Measurements from ENCODE around the genes NFIL3 and SPTLC1.

GRCh38 chr9:91292977-91293572 is 68.6 kb downstream of the AUH start:
- PRO-cap, 4 experiments: no peak in any of the 4 experiments
- RAMPAGE, long total RNA, 2 experiments: start-site peak on the minus strand in 1 of 2 experiments, at chr9:91293237-91293638 at its widest, 31 reads per replicate
- RRBS: no CpG with 5 or more reads among the region's 6 CpGs

DNA sequence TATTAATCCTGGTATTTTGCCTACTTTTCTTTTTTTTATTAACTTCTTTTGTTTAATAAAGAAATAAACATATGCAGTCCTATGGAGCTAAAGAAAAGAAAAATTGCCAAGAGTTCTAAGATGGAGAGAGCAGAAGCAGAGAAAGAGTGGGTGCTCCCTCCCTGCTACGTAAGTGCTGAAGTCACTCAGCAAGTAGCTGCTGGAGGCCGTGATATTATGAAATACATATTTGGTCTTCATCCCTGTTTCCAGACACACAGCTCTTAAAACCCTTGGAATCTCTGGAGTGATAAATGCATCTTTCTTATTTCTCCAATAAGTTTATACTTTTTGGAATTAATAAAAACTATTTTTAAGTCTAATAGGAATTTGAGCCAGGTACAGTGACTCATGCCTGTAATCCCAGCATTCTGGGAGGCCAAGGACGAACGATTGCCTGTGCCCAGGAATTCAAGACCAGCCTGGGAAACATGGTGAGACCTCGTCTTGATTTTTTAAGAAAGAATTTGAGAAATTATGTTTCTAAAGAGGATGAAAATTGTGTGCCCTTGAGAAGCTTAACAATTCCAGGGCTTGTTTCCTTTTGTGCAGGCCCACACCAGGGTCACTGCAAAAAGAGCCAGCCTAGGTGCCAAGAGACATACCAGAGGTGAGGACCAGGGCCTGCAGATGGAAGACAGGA is 60.5 kb downstream of the AUH start:
- PRO-cap, 4 experiments: peak in 2 of 4 experiments; most common plus-strand start position 266 of the sequence (in 1); most common minus-strand start position 174 of the sequence (in 2)
- RAMPAGE, long total RNA, 2 experiments: no peak in any of the 2 experiments
- RRBS: no CpG with 5 or more reads among the region's 5 CpGs

DNA sequence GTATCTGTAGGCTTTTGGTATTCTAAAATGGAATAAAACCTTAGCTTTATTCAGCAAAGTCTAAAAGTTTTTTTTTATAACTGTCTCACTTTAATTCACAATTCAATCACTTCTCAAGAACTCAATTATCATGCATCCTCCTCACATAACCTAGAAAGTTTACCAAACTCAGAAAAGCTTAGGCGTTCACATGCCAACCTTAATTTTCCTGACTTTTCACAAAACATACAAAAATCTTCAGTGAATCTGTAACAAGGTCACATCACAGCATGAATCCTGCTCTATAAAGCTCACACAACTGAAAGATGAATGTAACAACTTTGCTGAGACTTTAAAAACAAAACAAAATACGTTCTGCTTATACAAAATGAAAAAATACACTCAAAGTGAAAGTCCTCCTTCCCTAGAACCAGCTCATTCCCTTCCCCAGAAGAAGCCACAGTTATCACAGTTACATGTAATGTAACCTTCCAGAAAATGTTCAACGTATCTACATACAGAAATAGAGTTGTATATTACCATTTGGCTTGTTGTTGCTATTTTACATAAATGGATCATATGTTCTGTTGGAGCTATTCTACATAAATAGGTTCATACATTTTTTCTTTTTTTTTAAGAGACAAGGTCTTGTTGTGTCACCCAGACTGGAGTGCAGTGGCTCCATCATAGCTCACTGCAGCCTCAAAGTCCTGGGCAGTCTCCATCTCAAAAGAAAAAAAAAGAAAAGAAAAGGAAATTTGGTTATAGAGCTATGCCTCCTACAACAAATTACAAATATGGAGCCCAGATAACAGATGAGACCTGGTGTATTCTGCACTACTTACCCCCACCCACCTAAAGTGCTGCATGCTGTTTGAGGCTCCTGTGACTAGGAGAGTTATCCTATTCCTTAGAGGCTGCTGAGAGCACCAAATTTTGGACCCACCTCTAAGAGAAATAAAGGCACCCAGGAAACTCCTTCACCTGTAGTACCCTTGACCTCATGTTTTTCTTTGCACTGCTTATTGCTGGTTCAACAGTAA is 2.5 kb downstream of the AUH start:
- PRO-cap, 4 experiments: no peak in any of the 4 experiments
- RAMPAGE, long total RNA, 2 experiments: start-site peak on the minus strand in 1 of 2 experiments, centred at positions 213 to 569 of the sequence, 5 to 8 reads per replicate
- RRBS: no CpG with 5 or more reads among the region's 3 CpGs

DNA sequence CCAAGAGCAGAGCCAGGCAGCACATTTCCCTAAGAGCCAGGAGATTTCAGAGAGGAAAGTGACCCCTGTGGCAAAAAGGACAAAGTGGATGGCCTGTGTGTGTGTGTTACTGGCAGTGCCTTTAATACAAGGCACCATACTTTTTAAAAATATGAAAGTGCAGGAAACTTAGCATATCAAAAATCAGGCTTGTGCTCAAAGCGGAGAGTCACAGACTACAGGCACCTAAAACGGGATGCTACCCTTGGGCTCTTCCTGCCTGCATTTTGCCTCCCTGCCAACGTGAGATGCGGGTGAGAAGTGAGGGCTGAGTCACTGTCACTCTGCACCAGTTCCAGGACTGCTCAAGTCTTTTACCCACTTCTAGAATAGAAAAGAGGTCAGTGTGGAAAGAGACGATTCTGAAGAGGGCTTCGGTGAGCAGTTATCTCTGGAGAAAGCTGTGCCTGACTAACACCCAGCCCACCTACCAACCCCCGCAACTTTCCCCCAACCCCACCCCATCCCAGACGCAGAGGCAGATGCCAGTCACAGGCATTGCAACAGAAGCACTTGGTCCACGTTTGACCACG is 15.8 kb downstream of the NFIL3 start:
- PRO-cap, 4 experiments: no peak in any of the 4 experiments
- RAMPAGE, long total RNA, 2 experiments: no peak in any of the 2 experiments
- RRBS: no CpG with 5 or more reads among the region's 10 CpGs

- PRO-cap, 4 experiments: peak in 3 of 4 experiments; most common plus-strand start chr9:91419531 (in 3); most common minus-strand start chr9:91419330 (in 1)
- RAMPAGE, long total RNA, 2 experiments: no peak in any of the 2 experiments
- RRBS: no CpG with 5 or more reads among the region's 11 CpGs
Measured at GRCh38 chr9:91419165-91420277, 4.1 kb downstream of the NFIL3 start.

- PRO-cap, 4 experiments: peak in 4 of 4 experiments; most common plus-strand start chr9:91423426 (in 3); most common minus-strand start chr9:91423331 (in 3)
- RAMPAGE, long total RNA, 2 experiments: start-site peak on the minus strand in 1 of 2 experiments, at chr9:91423106-91423184 at its widest, 6 reads per replicate
- RRBS: 1% methylated on average over 24 of the region's 119 CpGs
Measured at GRCh38 chr9:91422885-91423943, at the start of gene NFIL3. Gene NFIL3, minus strand, starts transcription at chr9:91423832.

DNA sequence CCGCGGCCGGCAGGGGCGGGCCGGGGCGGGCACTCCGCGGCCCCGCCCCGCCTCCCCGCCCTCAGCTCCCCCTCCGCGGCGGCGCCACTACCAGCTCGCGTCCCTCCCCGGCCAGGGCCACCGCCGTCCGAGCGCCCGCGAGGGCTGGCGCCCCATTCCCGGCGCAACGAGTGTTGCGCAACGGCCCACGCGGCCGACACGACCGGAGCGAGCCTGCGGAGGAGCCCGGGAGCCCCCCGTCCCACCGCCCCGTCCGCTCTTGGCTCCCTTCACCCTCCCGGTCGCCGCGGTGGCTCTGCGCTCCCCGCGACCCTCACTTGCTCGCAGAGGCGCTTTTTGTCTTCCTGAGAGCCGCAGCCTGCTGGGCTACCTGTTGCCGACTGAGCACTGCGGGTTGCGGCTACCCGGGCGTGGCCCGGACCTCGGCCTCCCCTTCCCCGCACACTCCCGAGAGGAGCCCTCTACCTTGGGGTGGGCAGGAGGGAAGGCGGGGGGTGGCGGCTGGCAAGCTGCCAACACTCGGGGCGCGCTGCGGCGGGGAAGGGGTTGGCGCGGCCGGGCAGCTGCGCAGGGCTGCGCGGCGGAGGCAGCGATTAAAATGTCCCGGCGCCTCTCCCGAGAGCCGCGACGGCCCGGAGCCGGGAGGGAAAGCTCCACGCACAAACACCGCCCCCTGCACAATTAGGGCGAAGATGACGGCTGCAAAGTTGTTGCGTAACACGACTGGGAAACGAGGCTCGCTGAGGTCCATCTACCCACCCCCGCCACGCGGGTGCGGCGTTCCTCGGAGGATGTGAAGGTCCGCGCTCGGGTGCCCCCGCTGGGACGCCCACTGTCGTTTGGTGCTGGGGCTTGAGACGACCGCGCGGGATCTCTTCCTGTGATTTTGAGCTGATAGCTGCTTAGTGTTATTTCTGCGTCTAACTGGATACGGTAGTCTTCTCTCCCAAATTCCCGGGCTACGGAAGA is 596 bp upstream of the NFIL3 start:
- PRO-cap, 4 experiments: peak in 4 of 4 experiments; most common plus-strand start position 780 of the sequence (in 3); most common minus-strand start position 683 of the sequence (in 4)
- RAMPAGE, long total RNA, 2 experiments: start-site peak on the minus strand in 1 of 2 experiments, centred at position 654 of the sequence, 53 reads per replicate
- RRBS: 2% methylated on average over 47 of the region's 112 CpGs

DNA sequence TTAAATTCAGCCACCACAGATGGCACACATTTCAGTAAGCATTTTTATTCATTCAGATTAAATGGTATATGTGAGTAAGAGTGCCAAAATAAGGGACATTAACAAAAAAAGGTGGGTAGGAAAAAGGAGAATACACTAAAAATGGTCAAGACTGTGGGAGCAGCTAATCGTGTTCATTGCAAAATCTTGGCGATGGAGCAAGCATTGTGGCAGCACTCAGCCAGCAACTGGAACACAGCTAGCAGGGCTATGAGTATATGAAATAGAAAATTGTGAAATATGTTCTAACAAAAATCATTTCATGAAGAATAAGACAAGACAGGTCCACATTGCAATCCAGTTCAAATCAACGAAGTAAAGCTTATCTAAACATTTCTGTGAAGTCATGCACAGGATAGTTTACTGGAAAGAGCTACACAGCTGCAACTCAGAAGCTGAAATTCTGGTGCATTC is 5.2 kb upstream of the NFIL3 start:
- PRO-cap, 4 experiments: peak in 1 of 4 experiments; most common minus-strand start position 234 of the sequence (in 1)
- RAMPAGE, long total RNA, 2 experiments: no peak in any of the 2 experiments
- RRBS: no CpG with 5 or more reads among the region's 3 CpGs

DNA sequence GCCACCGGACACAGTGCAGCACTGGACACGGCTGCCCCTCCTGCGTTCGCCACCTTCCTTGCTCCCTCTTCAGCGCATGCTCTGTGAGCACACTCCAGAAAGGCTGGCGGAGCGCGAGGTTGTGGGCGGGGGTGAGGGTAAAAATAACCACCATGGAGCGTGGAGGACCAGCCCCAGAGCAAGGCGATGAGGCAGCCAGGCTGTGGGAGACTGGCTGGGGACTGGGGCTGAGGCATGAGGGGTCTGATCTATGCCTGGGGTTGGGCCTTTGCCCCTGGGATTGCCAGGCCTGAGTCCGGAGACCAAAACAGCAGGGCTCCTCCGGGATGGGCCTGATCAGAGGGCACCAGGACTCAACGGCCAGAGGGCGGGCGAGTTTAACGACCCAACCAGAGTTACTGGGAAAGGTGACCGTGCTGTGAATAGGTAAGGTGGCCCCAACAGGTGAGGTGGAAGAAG is 97.1 kb downstream of the ROR2 start:
- PRO-cap, 4 experiments: no peak in any of the 4 experiments
- RAMPAGE, long total RNA, 2 experiments: no peak in any of the 2 experiments
- RRBS: no CpG with 5 or more reads among the region's 18 CpGs

DNA sequence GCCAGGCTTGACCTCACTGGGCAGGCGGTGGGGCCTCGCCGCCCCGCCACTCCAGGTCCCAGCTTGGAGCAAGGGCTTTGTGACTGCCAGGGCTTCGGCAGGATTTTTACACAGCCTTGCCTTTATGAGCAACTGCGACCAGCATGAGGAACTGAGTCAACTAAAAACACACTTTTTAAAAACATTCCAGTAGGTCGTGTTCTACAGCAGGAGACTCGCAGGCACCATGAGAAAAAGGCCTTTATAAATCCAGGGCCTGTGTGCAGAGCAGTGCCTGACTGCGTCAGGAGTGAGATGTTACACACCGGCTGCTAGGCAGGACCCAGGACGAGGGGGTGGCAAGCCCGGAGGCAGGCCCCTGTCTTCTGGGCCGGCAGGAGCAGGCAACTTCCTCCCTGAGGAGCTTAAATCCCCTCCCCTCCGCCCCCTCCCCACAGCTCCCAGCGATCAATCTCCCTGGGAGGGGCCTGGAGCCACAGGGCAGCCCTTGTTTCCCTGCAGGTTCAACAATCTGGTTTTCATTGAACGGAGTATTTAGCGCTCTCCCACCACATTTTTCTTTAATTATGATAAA is 92.6 kb downstream of the ROR2 start:
- PRO-cap, 4 experiments: no peak in any of the 4 experiments
- RAMPAGE, long total RNA, 2 experiments: no peak in any of the 2 experiments
- RRBS: 61% methylated on average over 3 of the region's 17 CpGs

- PRO-cap, 4 experiments: peak in 4 of 4 experiments; most common plus-strand start chr9:91898783 (in 3); most common minus-strand start chr9:91898626 (in 4)
- RAMPAGE, long total RNA, 2 experiments: no peak in any of the 2 experiments
- RRBS: no CpG with 5 or more reads among the region's 19 CpGs
Measured at GRCh38 chr9:91898364-91899425, 51.3 kb downstream of the ROR2 start.

DNA sequence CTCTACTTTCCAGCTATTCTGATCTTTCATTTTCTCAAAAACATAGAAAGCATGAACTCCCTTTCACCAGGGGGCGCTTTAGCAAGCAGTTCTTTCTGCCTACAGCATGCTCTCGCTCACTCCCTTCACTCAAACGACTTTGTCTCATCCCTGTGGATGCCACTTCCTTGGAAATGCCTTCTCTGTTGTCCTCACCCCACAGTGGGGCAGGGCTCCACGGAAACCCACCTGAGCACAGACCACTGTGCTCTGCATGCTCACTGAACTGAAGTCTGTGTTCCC is 4.8 kb upstream of the ROR2 start:
- PRO-cap, 4 experiments: no peak in any of the 4 experiments
- RAMPAGE, long total RNA, 2 experiments: no peak in any of the 2 experiments
- RRBS: no CpG with 5 or more reads among the region's 4 CpGs

DNA sequence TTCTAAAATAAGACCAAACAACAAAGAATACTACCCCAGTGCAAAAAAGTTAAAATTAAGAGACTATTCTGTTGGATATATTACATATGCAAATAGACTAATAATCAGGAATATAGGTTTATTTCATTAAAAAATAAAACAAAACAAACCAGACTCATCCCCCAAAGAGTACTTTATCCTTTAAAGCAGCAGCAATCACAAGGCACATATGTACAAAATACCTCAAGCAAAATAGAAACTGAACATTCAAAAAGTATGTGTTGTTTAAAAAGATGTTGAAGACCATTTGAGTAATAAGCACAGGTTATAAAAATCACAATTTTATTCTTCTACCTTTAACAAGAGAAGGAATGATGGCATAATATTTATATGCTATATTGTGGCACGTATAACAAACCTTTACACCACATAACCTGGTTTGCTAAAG is 81.0 kb upstream of the ROR2 start:
- PRO-cap, 4 experiments: no peak in any of the 4 experiments
- RAMPAGE, long total RNA, 2 experiments: no peak in any of the 2 experiments
- RRBS: no CpG with 5 or more reads among the region's 1 CpG

DNA sequence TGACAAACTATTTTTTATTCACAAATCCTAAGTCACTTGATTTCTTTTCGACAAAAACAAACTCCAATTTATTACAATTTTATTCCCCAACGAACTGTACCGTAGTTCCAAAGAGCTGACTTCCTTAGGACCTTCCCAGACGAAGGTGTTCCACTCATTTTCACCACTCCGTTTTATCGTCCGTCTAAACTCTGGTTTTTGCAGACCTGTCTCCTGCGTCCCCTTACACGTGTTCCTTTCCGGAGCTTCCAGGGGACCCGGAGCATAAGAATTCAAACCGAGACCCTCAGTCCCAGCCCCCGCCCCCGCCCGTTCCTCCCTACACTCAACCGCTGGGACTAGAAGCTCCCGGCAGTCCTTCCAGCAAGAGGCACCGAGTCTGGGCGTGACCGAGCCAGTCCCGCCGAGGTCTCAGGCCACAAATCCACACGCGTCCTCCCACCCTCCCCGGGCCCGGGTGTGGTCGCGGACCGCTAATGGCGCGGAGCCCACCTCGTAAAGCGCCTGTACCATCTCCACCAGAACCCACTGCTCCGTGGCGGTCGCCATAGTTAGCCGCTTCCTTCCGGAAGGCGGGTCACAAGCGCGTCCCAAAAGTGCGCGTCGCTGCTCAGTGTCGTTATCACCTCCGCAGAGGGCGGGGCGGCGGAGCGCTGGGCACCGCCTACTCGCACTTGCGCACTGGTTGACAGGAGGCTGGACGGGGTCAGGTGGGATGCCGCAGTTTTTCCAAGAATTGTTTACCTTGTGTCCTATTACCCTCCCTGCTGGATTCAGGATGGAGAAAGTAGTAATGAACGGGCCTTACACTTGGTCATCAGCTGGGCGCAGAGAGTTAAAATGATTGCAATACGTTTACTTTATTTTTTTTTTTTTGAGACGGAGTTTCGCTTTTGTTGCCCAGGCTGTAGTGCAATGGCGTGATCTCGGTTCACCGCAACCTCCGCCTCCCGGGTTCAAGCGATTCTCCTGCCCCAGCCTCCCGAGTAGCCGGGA is at the start of gene SPTLC1:
TSS of gene SPTLC1 (minus strand) at position 592 of the 996 bp plus-strand sequence.
- PRO-cap, 4 experiments: peak in 4 of 4 experiments; most common plus-strand start position 691 of the sequence (in 4); most common minus-strand start position 565 of the sequence (in 4)
- RAMPAGE, long total RNA, 2 experiments: start-site peak on the minus strand in 1 of 2 experiments, centred at position 585 of the sequence, 1,566 reads per replicate
- RRBS: 1% methylated on average over 14 of the region's 68 CpGs

- PRO-cap, 4 experiments: peak in 4 of 4 experiments; most common plus-strand start chr9:92482434 (in 1); most common minus-strand start chr9:92482472 (in 4)
- RAMPAGE, long total RNA, 2 experiments: start-site peak on the minus strand in 1 of 2 experiments, at chr9:92482461-92482529 at its widest, 1,022 reads per replicate
- RRBS: no CpG with 5 or more reads among the region's 3 CpGs
Measured at GRCh38 chr9:92482132-92482644, 53.6 kb downstream of the ECM2 start.

GRCh38 chr9:92534245-92534678 is 1.5 kb downstream of the ECM2 start:
- PRO-cap, 4 experiments: no peak in any of the 4 experiments
- RAMPAGE, long total RNA, 2 experiments: no peak in any of the 2 experiments
- RRBS: no CpG with 5 or more reads among the region's 2 CpGs

DNA sequence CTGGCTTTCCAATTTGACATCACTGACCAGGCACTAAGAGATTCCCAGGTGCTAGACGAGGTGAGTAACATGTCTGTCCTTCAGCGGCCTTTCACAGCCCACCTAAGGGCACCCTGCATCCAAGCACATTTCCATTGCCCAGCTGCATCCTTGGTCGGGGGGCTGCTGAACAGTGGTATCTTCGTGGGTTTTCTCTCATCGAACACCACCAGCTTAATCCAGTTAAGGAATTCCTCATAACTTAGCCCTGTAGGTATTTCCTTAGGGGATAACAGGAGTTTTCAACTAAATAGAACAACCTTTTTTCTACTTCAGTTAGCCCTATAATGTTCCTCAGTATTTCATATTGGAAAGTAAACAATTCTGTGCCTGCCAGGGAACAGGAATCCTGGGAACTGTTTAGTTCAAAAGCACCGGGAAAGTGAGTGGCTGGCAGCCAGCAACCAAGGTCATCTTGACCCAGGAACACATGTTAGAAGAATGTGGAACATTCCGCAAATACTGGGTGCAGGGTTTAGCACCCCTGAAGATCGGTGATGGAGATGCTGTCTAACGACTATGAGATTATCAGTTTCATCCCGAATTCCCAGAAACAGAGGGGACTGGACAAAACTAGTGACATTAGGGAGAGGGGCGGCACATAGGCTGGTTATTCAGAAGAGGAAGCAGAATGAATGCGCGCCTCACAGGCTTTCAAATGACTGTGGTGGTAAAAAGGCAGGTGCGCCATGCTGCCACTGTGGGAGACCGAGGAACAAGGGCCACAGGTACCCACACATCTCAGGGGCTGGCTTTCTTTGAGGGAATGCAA is 51.4 kb downstream of the IPPK start:
- PRO-cap, 4 experiments: peak in 1 of 4 experiments; most common plus-strand start position 501 of the sequence (in 1)
- RAMPAGE, long total RNA, 2 experiments: no peak in any of the 2 experiments
- RRBS: no CpG with 5 or more reads among the region's 15 CpGs

GRCh38 chr9:92961833-92962322 is 14.6 kb downstream of the FGD3 start:
- PRO-cap, 4 experiments: no peak in any of the 4 experiments
- RAMPAGE, long total RNA, 2 experiments: no peak in any of the 2 experiments
- RRBS: no CpG with 5 or more reads among the region's 2 CpGs

GRCh38 chr9:92968977-92969151 is 21.5 kb downstream of the FGD3 start:
- PRO-cap, 4 experiments: no peak in any of the 4 experiments
- RAMPAGE, long total RNA, 2 experiments: no peak in any of the 2 experiments
- RRBS: no CpG with 5 or more reads among the region's 1 CpG

DNA sequence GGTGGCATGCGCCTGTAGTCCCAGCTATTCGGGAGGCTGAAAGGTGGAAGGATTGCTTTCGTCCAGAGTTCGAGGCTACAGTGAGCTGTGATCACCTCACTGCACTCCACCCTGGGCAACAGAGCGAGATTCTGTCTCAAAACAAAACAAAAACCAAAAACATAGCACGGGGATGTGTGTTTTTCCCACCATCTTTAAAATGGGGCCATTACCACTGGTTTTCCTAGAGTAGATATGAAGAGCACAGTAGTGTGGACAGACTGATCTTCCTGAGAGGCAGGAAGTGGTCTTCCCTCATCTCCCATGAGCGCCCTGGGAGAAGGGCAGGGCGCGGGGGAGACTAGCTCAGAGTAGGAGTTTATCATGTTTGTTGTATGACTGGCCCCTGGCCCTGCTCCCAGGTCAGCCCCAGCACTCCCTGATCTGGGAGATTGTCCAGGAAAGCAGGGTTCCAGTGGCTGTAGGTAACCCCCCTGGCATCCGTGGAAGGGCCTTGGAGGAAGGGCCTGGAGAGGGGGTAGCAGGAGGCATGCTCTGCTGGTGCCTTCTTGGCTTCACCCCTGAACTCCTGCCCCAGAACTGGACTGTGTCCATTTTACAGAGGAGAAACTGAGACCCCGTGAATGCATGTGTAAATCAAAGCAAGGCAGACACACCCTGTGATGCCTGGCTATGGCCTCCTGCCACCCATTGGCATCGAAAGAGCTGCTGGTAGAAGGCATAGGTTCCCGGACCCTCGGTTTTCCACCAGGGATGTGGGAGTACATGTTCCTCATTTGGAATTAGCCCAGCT is 2.4 kb downstream of the SUSD3 start:
- PRO-cap, 4 experiments: peak in 4 of 4 experiments; most common minus-strand start position 262 of the sequence (in 4)
- RAMPAGE, long total RNA, 2 experiments: no peak in any of the 2 experiments
- RRBS: no CpG with 5 or more reads among the region's 14 CpGs